ENCODE data around the genes FAM199X and NXT2.

GRCh38 chrX:103664274-103664808, 22.2 kb downstream of the MORF4L2 start:
- PRO-cap: no peak

DNA sequence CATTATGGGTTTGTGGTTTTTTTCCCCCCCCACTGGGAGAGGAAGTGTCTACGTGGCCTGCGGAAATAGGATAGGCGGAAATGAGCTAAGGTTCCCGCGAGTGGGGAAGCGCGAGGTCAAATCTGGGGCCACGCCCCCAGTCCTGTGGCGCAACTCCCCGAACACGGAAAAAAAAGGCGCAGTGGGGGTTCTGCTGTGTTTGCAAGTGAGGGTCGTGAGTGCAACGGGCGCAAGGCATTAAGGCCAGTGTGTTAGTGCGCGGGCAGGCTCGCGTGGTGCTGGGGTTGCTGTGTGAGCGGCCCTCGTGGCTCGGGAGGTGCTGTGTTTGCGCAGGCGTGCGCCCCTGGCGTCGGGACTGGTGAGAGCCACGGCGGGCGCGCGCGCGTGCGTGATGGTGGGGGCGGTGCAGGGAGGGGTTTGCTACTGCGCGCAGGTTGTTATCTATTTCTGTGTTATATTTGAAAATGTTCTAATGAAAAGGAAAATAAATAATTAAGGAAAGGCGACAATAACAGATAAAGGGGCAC, 693 bp upstream of the MORF4L2 start:
- PRO-cap: bidirectional peak, plus-strand start at position 389 of the sequence, minus-strand start at position 357 of the sequence

GRCh38 chrX:104111119-104111318, 1.3 kb upstream of the ZCCHC18 start:
- PRO-cap: no peak

DNA sequence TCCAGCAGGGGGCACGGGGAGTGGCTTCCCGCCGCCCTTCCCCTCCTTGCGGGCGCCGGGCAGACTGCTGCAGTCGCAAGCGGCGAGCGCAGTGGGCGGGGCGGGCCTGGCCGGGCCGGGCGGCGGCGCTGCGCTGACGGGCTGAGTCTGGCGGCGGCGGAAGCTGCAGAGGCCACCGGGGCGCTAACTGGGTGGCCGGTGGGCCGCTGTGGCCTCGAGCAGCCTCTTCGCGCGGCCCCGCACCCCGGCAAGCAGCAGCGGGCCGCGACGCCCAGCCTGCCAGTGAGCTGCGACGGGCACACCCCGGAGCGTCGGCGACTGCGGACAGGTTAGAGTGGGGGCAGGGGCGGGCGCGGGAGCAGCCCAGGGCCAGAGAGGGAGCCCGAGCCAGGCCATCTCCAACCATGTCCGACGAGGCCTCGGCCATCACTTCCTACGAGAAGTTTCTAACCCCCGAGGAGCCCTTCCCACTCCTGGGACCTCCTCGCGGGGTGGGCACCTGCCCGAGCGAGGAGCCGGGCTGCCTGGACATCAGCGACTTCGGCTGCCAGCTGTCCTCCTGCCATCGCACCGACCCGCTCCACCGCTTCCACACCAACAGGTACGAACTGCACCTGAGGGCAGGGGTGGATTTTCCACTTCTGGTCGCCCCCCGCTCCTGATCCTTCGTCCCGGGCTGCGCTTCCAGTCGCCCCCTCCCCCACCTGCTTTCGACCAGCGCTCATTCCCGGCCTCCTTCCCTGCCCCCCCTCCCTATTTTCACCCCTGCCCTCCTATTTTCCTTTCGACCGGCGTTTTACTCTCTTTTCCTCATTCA, at the start of gene FAM199X:
TSS of gene FAM199X (plus strand) at position 72 of the 817 bp plus-strand sequence.
- PRO-cap: bidirectional peak, plus-strand start at position 91 of the sequence, minus-strand start outside the sequence; unidirectional peak, plus-strand start at position 327 of the sequence

GRCh38 chrX:104910082-104910614, 310.3 kb downstream of the TEX13A start:
- PRO-cap: no peak

GRCh38 chrX:106169408-106169877, 1.3 kb downstream of the PWWP3B start:
- PRO-cap: no peak

DNA sequence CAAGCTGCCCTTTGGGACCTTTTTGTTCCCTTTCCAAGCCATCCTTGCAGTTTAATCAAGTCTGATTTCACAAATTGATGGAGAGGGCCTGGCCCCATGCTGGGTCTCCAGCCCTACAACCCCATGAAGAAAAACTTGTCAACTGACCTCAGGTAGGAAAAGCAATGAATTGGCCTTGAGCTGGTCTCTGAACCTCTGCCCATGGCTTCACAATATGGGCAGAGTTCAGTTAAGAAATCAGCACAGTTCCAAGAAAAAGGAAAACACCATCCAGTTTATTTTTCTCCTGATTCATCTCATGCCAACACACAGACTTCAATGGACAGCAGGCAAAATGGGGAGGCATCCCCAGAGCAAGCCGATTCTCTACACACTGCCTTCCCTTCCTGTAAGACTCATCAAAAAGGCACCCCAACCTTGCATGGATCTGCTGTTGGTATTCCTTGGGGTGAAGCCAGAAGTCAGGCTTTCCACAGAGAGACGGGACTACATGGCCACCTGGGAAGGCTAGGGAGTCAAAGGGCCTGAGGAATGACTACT, 3.3 kb downstream of the RIPPLY1 start:
- PRO-cap: no peak

DNA sequence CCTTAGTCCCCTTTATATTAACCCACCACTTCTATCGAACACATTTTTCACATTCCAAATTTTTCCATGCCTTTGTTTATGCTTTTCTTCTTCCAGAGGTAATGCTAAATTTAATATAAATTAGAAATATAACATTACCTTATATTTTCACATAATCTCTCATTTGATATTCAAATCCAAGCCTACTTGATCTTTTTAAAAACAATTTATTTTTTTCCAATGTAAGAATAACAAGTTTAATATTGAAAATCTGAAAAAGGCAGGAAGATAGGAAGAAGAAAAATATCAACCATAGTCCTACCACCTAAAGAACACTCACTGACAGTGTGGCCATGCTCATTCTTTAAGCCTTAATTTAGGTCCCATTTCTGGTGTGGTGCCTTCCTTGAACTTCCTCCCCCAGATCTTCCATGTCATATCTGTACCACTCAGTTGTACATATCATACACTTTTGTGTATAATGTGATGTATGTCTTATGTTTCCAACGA, 20.4 kb downstream of the CLDN2 start:
- PRO-cap: no peak

GRCh38 chrX:106950434-106950753, 30.2 kb downstream of the CLDN2 start:
- PRO-cap: unidirectional peak, plus-strand start at chrX:106950680

DNA sequence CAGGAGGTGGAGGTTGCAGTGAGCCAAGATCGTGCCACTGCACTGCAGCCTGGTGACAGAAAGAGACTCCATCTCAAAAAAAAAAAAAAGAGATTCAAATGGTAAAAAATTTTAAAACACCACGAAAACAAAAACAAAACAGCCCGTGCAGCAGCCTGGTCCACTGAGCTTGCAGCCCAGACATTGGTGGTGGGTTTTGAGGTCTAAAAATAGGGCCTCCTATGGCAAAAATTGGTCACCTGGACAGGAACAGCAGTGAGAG, 44.4 kb downstream of the PRPS1 start:
- PRO-cap: no peak

GRCh38 chrX:107684748-107685505, 56.6 kb downstream of the PRPS1 start:
- PRO-cap: bidirectional peak, plus-strand start at chrX:107685300, minus-strand start at chrX:107685016

DNA sequence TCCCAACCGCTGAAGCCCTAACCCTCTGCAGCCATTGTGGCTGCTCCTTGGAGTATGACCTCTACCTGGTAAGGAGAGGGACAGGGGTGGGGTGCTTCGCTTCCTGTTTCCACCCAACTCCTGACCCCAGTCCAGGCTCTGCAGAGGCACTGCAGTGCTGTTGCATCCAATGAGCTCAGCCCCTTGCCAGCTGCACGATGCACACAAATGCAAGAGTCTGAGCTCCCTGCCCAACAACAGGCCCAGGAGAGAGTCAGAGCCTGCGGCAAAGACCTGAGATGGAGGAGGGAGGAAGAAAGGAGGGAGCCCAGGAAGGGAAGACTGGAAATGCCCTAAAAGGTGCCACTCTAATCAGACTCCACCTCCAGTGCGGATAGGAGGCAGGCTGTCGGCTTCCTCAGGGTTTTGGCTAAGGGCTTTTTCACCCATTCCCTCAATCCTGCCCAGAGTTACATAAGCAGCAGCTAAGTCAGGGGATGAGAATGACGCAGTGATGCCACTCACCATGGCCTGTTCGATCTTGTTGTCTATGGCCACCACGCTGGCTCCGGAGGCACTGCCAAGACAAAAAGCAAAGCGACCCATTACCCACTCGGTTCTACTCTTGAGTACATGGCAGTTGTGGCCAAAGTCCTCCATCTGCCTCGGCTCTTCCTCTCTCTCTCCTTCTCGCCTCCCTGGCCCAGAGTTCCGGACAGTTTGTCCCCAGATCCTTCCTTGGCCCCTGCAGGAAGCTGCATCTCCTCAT, 60.0 kb downstream of the TSC22D3 start:
- PRO-cap: bidirectional peak, plus-strand start at position 129 of the sequence, minus-strand start at position 144 of the sequence

DNA sequence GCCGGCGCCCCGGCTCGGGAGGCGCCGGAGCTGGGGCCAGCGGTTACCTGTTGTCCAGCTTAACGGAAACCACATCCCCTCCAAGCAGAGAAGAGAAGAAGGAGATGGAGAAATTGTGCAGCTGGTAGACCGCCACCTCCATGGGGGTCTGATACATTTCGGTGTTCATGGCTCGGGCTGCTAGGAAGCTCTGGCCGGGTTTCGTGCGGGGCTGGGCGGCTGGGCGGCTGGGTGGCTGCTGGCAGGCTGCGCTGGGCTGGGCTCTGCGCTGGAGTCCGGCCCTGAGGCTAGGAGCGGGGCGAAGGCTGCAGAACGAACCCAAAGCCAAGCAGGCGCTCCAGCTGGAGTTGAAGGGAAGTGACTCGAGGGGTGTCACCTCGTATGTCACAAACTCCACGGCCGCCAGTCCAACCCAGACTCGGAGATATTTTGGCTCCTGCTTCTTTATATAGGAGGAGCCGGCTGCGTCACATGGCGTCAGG, 58.9 kb downstream of the TSC22D3 start:
- PRO-cap: bidirectional peak, plus-strand start outside the sequence, minus-strand start at position 420 of the sequence

DNA sequence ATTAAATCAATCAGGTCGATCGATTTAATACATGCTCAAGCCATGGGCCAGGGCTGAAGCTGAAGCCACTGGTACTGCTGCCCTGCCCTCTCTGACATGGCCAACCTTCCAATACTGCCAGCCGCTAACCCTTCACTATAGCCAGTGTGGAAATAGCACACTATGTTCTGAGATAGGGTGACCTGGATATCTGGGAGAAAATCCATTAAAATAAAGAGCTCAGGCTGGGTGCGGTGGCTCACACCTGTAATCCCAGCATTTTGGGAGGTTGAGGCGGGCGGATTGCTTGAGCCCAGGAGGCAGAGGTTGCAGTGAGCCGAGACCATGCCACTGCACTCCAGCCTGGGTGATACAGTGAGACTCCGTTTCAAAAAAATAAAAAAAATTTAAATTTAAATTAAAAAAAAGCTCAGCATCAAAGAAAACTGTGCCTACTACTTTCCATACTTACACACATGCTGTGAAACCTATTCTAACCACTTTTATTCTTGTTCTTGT, 31.4 kb downstream of the TSC22D3 start:
- PRO-cap: no peak

GRCh38 chrX:107772760-107773593, 2.6 kb downstream of the TSC22D3 start:
- PRO-cap: no peak

GRCh38 chrX:108091938-108092419, 401 bp downstream of the ATG4A start:
- PRO-cap: no peak

- PRO-cap: no peak
Observed at GRCh38 chrX:108437780-108438110, 477 bp downstream of the COL4A6 start.

GRCh38 chrX:108440278-108441008, 805 bp downstream of the COL4A5 start:
- PRO-cap: no peak

DNA sequence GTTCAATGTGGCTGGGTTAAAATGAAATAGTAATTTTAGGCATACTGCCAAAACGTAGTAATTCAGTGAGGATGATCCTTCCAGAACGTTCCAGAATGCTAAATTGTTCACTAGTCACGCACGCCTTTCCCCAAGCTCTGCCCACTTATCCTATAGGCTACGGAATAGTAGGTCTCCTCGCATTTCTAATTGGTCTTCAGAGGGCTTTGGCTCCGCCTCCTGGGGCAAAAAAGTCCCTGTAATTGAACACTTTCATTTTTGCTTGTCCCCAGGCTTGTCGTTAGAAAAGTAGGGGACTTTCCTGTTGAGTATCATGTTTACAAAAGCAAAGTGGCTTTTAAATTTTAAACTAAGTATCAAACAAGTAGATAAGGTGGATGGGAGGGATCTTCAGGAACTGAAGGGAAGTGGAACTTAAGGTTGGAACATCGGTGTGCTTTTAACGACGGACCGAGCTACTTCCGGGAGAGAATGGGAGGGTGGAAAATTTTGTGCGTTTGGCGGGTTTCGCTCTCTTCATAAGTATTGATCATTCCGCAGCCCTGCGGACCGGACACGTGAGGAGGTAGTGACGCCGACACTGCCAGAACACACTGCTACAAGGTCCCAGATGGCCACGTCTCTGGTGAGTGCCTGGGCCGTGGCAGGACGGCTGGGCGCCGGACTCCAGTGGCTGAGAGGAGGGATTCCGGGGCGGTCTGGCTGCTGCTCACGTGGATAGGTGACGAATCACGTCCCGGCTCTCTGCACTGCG, at the start of gene NXT2:
TSS of gene NXT2 (plus strand) at position 448 of the 754 bp plus-strand sequence.
- PRO-cap: bidirectional peak, plus-strand start outside the sequence, minus-strand start at position 671 of the sequence

GRCh38 chrX:109537151-109537800, 632 bp downstream of the NXT2 start:
- PRO-cap: bidirectional peak, plus-strand start at chrX:109537231, minus-strand start at chrX:109537067; unidirectional peak, minus-strand start at chrX:109537475

Measured in mucosa of descending colon (tissue), 1 donor.